SUDHL5 (cell line): ENCODE results near the genes MPI, PPCDC and SNUPN.

- PRO-cap, result unidirectional peak, minus-strand start at chr15:74785812
Observed at GRCh38 chr15:74785268-74786098, 3.6 kb downstream of the CSK start.

DNA sequence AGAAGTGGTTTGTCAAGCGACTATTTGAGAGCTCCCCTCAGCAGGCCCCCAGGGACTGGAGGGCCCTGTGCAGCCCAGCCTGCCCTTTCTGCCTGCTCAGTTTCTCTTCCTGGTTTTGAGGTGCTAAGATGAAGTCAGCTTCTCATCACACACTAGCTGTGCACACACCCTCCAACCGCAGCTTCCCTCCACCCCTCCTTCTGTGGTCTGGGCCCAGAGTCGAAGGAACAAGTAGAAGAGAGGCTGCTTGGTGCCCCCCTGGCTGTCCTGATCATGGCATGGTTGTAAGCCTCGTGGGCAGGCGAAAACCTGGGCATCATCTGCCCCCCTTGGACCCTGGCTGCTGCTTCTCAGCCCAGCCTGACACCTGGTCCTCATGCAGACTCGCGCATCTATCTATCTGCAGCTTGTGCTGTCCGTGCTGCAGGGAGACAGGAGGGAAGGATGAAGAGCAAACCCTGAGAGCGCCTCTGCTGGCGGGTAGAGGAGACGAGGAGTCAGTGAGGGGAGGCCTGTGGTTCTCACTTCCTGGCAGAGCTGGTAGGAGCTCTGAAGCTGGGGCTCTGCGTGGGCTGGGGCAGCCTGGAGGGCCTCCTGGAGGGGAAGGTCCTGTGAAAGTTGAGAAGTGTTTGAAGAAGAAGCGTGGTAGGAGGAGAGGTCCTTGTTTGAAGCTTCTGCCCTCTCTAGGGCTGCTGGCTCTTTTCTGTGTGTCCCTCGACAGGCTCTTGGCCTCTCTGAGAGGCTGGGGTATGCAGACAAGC lies 5.8 kb downstream of the CSK start:
- PRO-cap, result bidirectional peak, plus-strand start at position 216 of the sequence, minus-strand start at position 117 of the sequence; bidirectional peak, plus-strand start at position 518 of the sequence, minus-strand start at position 369 of the sequence

- PRO-cap, result bidirectional peak, plus-strand start at chr15:74788896, minus-strand start at chr15:74788759
Observed at GRCh38 chr15:74788262-74789267, 6.7 kb downstream of the CSK start.

- PRO-cap, result no peak
Observed at GRCh38 chr15:74844788-74845742, 2.1 kb upstream of the ULK3 start.

DNA sequence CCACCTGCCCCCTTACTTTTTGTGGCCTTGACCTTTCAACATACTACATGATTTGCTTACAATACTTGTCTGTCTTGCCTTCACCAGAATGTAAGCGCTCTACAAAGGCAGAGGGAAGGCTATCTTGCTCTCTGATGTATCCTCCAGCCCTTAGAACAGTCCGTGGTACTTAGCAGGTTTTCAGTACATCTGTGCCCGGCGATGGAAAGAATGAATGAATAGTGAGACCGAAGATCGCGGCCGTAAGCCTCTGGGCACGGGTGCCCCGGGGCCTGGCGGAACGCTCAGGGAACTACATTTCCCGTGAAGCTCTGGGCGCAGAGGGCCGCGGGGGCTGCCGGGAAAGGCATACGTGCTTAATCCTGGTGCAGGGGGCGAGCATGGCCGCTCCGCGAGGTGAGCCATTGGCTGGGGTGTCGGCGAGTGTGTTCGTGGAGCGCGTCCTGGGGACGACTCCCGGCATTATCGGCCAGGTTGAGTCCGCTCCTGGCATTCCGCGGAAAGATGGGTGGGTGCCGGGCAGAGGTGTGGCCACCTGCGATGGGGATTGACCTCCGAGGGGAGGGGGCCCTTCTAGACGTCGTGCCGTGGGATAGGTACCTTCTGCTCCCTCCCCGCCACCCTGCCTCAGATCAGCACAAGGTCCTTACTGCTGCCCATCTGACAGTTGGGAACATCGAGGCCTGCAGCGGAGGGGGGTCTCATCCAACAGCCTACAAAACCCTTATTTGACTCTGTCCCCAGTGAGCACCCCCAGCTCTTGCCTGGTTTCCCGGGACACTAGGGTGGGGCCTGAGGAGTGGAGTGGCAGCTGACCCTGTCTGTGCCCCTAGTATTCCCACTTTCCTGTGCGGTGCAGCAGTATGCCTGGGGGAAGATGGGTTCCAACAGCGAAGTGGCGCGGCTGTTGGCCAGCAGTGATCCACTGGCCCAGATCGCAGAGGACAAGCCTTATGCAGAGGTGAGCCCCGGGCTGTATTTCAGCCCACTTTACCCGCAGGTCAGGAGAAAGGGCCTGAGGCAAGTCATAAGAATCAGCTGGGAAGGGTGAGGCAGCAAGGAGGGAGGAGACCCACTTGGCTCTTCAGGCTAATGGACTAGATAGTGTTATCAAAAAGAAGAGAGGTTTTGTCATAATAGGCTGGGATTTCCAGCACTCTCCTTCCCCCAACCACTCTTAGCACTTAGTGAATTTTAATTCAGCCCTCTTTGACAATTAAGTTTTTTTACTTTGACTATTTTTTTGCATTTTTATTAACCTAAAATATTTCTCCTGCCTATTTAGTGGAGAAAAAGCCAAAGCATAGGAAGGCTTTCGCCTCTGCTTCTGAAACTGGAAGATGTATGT lies at the start of gene MPI:
MPI (plus strand) TSS at position 349 of the 1,348 bp plus-strand sequence.
- PRO-cap, result bidirectional peak, plus-strand start at position 404 of the sequence, minus-strand start at position 220 of the sequence; unidirectional peak, plus-strand start at position 404 of the sequence

GRCh38 chr15:75023150-75023722 lies at the start of gene PPCDC:
Gene PPCDC (plus strand): TSS chr15:75023590.
- PRO-cap, result bidirectional peak, plus-strand start at chr15:75023609, minus-strand start at chr15:75023423

DNA sequence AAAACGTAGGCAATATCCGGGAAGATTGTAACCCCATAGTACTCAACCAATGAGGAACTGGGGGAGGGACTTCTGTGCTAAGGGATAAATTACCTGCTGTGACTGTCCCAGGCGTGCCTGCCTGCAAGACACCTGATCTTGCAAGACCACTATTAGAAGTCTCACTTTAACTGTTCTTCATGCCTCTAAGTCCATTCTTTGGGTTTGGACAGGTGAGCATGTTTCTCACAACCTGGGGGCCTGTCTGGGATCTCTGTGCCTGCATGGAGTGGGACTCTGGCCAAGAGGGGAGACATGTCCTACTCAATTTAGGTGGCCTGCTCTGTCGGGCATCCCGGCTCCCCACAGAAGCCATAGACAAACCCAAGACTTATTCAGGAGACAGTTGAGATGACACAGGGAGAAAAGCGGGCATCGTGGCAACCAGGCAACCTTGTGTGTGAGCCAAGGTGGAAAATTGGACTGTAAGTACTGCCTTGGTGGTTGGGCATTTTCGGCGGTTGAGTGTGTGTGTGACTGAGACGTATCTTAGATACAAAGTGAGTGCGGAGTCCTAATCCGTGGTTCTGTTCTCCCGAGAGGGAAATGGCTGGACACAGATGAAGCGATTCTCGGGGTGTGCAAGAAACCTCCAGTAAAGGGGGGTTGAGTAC lies 40.5 kb downstream of the PPCDC start:
- PRO-cap, result no peak

DNA sequence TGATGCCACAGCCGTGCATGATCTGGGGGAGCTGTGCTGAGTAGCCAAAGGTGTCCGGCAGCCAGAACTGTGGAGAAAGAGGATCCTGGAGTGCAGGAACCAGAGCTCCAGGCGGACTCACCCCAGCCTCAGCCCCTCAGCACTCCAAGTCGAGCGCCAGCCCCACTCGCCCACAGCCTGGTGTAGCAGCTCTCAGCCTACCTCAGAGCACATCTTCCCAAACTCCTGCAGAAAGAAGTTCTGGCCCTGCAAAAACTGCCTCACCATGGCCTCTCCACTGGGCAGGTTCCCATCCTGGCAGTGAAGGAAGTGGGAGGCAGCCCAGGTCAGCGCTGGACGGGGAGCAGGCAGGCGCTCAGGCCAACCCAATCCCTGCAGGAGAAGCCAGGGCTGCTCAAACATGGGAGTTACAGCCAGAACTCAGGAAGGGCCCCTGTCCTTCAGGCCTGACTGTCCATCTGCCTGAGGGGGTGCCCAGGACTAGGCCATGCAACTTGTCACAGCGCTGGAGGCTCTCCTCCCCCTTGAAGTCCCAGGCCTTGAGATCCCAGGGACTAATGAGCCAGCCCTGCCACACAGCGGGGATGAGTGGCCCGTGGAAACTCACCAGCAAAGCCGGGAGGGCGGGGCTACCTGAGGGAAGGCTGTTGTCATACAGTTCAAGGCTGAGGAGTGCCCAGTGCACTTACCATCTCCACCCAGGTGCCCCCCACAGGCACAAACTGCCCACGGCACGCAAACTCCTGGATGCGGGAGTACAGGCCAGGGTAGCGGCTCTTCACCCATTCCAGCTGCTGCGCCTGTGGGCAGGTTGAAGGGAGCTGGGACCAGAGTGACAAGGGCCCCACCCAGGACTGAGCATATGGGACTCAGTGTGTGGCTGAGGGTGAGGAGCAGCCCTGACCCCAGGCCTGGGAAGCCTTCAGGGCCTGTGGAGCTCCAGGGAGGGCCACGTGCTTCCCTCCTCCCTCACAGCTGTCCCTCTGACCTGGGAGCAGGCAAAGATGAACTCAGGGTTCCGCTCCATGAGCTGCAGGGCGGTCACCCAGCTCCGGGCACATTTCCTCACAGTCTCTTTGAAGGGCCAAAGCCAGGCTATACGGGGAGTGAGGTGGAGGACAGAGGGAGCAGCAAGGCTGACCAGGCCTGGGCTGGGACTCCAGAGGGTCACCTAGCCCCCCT lies 6.4 kb downstream of the MAN2C1 start:
- PRO-cap, result no peak

DNA sequence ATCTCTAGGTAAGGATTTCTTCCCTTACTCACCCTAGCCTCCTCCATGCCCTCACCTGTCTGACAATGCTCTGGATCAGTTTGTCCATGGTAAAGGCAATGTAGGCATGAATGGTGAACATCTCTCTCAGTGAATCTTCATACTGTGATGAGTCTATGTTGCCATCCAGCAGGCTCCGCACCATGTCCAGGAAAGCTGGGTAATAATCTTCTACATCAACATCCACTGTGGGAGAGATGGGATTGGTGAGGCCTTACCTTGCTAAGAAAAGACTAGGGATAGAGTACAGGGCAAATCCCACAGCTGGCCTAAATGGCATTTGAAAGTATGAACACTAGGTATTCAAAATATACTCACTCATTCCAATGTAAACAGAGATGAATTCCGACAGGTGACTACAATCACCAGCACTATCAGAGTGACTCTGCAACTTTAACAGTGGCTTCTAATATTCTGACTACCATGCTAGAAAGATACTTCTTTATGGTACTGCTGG lies 21.2 kb upstream of the MAN2C1 start:
- PRO-cap, result no peak

GRCh38 chr15:75396172-75396745 lies 27.9 kb upstream of the MAN2C1 start:
- PRO-cap, result no peak

DNA sequence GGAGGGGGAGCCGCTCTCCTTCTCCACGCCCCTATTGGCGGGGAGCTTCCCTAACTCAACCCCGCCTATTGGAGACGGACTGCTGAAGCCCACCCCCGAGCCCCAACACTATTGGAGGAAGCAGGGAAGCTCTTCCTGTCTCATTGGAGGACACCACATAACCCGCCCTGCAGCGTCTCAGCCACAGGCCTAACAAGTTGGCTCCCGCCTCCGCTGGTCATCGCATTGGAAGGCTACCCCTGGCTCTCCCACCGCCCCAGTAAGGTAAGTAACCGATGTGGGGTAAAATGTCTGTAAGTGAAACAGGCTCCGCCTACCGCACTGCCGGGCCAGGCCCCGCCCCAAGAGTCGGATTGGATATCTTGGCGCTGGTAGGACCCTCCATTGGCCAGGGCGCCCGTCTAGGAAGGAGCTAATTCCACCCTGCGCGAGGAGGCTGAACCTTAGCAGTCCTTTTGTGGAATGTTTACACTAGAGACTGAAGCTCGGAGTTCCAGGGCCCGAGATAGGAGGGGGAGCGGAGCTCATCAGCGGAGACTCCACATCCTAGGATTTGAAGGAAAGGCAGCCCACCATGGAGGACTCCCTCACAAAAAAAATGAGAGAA lies 459 bp upstream of the SIN3A start:
- PRO-cap, result bidirectional peak, plus-strand start at position 449 of the sequence, minus-strand start at position 261 of the sequence

DNA sequence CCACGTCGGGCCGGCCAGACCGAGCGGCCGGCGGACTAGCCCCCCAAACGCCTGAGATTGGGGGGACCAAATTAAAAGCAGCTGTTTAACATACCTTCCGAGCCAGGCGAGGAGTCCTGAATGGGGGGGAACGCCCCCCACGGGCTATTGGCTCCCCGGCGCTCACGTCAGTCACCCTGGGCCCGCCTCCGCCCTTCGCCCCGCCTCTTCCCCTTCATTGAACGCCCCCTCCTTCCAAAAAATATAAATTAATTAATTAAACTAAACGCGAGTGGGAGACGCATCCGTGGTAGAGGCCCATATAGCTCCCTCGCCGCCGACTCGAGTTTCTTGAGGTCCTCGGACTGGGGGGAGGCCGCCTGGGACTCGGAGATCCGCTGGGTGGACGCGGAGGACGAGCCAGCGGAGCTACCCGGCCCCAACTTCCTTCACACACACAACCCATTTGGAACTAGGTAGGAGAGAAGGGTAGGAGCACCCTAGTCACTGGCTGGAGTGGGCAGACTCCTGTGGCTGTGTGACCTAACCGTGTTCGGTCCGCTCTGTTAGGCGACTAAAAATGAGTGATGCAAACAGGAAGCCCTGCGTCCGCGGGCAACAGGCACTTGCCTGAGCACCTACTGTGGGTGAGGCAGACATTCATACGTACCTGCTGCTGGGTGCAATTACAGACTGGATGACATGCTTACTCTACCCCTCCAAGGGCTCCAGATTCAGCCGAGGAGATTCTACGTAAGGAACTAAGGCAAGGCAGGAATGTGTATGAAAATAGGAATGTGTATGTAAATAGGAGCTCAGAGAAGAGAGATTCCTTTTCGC lies 4.4 kb upstream of the SIN3A start:
- PRO-cap, result bidirectional peak, plus-strand start at position 274 of the sequence, minus-strand start at position 122 of the sequence; bidirectional peak, plus-strand start at position 448 of the sequence, minus-strand start at position 453 of the sequence

GRCh38 chr15:75577275-75577816 lies 1.8 kb downstream of the PTPN9 start:
- PRO-cap, result no peak

DNA sequence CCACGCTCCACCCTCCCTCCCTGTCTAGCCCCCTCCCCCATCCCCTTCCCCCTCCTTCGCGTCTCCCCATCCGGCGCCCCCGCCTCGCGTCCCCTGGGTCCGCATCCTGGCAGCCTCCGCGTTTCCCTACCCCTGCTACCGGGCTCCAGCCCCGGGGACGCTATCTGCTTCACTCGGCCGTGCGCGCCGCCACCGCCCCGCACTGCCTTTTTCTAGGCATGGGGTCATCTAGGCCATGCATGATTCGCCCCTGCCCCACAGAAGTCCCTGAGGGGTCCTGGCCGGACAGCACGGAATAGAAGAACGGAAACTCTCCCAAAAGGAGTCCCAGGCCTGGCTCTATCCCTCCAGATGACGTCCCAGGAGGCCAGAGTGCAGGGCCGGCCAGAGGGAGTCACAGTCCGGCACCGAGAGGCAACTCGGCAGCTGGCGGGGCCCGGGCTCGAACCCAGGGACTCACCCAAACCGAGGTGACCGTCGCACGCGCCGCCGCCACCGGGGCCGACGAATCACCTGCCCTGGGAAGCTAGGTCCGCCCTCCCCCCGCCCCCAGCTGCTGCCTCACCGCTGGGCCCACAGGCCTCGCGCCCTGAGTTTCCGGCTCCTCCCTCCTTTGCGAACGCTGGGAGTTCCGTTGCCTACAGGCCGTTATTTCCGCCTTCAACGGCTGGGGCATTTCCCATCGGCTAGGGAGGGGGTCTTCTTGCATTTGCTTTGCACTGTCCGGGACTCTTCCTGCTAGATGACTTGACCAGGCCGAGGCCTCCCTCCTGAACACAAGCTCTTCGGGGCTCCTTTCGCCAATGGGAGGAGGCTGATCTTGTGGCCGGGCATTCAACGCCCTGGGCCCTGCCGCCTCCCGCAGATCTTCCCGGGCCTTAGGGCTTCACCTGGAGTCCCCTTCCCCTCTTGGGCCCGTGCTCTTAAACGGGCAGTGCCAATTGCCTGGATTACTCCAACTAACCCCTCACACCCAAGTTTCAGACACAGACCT lies at the start of gene SNUPN:
SNUPN (minus strand) TSS at position 520 of the 994 bp plus-strand sequence.
- PRO-cap, result bidirectional peak, plus-strand start at position 616 of the sequence, minus-strand start at position 472 of the sequence; bidirectional peak, plus-strand start outside the sequence, minus-strand start at position 871 of the sequence

GRCh38 chr15:75641537-75641971 lies 1.5 kb upstream of the IMP3 start:
- PRO-cap, result unidirectional peak, plus-strand start at chr15:75641795

DNA sequence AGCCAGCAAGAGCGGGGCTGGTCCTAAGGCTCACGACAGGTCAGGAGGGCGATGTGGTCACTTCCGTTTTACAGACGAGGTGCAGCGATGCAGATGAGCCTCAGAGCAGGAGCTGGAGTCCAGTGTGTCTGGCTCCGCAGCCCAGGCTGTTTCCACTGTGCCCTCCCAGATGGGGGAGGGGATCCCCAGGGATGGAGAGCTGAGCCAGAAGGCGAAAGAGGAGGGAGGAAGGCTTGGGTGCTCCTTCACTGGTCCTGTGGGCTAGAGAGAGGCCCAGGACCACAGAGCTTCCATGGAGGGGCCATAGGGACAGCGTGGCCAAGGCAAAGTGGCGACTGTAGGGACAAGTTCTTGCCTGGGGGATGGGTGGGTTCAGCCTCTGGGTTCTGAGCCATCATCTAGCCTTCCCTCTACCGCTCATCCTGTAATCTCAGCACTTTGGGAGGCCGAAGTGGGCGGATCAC lies 5.7 kb downstream of the SNX33 start:
- PRO-cap, result no peak

DNA sequence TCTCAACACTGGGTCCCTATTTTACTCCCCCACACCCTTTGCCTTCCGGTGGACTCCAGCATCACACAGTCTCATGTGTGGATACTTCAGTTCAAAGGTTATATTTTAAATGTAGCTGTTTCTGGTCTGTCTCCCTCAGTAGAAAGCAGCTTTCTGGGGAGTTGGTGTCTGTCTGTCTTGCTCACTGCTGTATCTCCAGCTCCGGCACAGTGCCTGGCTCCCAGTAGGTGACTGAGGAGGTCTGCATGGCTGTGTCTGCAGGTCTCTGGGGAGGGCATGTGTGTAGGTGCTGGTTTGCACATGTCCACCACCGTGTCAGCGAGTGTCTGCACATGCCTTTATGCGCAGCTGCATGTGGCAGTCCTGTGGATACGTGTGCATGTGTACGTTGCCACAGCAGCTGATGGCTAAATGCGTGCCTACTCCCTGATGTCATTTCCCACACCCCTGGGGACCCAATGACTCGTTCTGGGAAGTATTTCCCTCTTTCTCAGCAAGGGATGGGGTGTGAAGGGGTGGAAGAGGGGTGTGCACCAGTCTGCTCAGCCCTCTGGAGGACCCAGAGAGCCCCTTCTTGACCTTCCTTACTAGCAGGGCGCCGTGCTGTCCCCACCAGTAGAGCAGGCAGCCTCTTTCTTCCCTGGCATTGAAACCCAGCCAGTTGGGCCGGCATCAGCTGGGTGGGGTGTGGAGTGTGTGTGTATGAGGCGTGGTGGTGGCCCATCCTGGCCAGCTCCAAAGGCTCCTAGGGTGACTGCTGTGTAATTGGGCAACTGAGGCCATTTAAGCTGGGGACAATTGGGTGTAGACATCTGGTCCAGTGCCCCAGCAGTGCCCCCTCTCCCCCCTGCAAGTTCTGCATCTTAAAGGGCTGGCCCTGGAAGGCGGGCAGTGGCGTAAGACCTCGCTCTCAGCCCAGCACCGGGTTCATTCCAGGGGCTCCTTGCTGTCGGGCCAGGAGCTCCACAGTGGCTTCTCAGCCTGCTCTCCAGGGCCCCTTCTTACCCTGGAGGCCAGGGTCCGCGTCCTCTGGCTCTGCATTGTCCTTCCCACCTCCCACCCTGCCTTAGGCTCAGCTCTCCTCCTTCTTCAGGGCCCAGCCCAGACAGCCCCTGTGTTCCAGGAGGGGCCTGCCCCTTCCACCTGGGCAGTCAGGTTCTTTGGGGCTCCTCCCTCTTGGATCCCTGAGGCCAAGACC lies 19.2 kb downstream of the SNX33 start:
- PRO-cap, result no peak

DNA sequence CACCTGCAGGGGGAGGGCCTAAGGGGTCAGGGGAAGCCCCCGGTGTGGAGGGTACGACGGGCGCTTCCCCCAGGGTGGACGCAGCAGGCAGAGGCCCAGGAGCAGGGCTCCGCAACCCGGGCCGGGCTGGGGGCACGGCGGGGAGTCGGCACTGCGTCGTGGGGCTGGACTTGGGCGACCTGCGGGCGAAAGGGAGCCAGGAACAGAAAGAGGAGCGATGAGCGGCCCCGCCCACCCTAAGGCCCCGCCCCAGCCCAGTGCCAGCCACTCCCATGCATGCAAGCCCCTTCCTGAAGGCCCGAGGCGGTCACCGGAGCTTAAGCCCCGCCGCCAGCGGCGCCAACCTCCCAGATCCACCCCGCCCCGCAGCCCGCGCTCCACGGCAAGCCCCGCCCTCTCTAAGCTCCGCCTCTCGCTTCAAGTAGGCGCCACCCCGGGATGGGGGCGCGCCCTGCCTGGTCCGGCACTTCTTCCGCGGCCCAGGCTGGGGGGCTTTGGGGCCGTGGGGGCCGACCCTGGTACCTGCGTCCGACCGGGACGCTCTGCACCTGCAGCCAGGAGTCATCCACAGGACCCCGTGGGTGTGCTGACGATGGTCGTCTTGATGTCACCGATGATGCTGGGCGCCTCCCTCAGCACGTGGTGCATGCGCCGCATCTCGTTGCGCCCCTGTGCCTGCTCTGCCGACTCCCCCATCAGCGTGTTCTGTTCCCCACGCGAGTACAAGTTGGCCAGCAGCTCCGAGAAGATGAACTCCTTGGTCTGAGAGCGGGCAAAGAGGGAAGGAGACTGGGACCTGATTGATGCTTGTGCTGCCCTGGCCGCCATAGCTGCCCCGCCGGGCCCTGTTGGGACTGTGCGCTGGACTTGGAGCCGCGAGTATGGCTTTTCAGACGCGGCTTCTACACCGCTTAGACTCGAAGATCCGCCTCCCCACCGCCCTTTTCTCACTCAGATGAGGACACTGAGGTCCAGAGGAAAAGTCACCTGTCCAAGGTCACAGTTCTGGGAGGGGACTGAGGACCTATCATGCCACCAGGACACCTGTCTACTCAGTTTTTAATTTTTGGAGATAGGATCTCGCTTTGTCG lies 14.9 kb downstream of the ODF3L1 start:
- PRO-cap, result no peak

GRCh38 chr15:75844356-75844984 lies 1.2 kb downstream of the UBE2Q2 start:
- PRO-cap, result no peak

DNA sequence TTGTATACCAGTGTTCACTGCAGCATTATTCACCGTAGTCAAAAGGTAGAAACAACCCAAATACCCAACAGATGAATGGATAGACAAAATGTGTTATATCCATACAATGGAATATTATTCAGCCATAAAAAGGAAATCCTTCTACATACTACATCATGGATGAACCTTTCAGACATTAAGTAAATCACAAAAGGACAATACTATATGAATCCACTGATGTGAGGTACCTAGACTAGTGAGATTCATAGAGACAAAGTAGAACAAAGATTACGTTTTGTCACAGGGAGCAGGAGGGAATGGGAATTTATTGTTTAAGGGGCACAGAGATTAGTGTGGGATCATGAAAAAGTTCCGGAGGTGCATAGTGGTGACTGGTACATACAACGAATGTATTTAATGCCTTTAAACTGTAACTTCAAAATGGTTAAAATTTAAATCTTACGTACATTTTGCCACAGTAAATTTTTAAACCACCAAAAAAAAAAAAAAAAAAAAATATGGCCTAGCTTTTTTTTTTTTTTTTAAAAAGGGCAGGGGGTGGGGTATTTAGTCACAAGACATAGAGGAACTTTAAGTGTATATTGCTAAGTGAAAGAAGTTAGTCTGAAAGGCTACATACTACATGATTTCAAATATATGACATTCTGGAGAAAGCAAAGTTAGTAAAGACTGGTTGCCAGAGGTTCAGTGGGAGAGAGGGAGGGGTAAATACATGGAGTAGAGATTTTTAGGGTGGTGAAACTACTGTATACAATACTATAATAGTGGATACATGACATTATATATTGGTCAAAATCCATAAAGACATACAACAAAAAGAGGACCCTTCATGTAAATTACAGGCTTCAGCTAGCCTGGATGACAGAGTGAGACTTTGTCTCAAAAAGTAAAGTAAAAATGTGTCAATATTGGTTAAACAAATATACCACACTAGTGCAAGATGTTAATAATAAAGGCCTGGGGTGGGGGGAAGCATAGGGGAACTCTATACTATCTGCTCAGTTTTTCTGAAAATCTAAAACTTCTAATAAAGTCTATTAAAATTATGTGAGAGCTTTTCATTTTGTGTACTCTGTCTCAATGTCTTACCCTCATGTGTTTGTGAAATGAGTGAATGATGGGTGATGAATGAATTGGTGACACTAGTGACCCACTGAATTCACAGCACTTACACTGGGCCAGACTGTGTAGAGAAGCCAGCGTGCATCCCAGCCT lies 38.2 kb downstream of the FBXO22 start:
- PRO-cap, result no peak